Skin of body (tissue), 2 donors: ENCODE results near the genes MRGPRE and ART1.

GRCh38 chr11:2890407-2891379 is 5.1 kb upstream of the CDKN1C start:
- RAMPAGE, long total RNA = no peak

GRCh38 chr11:2944452-2945318 is 15.5 kb upstream of the PHLDA2 start:
- RAMPAGE, long total RNA = no peak

DNA sequence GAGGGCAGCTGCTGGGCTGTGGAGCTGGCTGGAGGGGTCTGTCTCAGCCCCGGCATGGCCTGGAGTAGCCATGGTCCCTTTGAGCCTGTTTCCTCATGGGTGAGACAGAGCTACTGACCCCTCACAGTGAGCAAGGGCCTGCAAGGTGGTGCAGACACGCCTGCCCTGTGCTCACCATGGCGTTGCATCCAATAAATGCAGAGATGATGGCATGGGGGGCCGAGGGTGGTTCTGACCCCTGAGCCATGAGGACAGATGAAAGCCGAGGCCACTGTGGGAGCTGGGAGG is 33.5 kb upstream of the CARS1 start:
- RAMPAGE, long total RNA = no peak

- RAMPAGE, long total RNA = no peak
These were observed 36.4 kb upstream of the CARS1 start for GRCh38 chr11:3093688-3094014.

GRCh38 chr11:3112059-3112884 is 52.8 kb downstream of the OSBPL5 start:
- RAMPAGE, long total RNA = no peak

DNA sequence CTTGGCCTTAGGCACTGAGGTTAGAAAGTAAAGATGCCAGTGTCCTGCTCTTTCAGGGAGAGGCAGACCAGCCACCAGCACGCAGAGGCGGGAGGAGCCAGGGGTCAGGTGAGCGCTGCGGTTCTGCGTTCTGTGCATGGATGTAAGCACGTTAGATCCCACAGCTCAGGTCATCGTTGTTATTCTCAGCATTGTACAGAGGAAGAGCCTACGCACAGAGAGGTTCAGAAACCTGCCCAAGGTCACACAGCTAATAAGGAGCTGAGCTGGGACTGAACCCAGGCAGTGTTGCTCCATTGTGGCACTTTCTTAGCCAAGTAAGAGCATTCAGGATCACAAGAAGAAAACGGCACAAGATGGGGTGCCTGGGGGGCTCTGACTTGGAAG is 41.2 kb downstream of the OSBPL5 start:
- RAMPAGE, long total RNA = no peak

GRCh38 chr11:3124506-3124788 is 40.7 kb downstream of the OSBPL5 start:
- RAMPAGE, long total RNA = no peak

GRCh38 chr11:3126482-3127105 is 38.5 kb downstream of the OSBPL5 start:
- RAMPAGE, long total RNA = no peak

GRCh38 chr11:3153265-3153886 is 11.7 kb downstream of the OSBPL5 start:
- RAMPAGE, long total RNA = no peak

DNA sequence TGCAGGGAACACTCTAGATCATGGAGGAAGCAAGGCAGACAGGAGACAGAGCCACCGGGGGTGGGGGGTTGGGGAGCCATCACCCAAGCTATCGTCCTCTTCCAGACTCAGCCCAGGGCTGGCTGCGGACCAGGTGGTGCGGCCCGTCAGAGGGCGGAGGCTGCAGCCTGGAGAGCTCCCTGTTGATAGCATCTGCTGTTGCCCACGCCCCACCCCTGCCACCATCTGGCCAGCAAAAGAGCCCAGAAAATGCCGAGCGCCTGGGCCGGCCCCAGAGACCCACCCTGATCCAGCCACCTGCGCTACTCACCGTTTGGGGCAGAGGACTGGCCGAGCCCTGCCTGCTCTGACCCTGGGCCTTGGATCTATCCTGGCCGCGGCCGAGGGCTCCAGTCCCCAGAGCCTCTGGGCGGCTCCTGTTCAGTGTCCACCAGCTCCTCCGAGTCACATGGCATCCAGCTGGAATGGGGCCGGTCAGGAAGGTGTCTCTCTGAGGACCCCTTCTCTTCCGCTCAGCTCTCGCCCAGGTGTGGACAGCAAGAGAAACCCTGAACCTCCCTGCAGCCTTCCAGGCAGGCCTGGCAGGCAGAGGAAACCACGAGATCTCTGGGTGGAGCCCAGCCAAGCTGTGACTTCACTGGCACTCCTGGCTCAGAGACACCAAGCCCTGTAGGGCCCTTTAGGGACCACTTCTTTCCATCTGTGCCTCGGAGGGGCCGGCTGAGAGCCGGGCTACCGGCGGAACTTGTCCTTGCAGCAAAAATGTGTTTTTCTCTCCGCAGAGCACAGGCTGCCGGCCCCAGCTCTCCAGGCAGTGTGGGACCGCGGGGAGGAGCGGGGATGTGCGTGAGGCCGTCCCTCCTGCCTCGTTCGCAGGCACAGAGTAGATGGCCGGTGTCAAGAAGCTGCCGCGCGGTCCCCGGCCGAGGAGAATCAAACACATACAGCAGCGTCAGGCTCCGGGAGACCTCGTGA is at the start of gene MRGPRE:
Gene MRGPRE (minus strand): TSS at position 587 of the 975 bp plus-strand sequence.
- RAMPAGE, long total RNA = no peak

DNA sequence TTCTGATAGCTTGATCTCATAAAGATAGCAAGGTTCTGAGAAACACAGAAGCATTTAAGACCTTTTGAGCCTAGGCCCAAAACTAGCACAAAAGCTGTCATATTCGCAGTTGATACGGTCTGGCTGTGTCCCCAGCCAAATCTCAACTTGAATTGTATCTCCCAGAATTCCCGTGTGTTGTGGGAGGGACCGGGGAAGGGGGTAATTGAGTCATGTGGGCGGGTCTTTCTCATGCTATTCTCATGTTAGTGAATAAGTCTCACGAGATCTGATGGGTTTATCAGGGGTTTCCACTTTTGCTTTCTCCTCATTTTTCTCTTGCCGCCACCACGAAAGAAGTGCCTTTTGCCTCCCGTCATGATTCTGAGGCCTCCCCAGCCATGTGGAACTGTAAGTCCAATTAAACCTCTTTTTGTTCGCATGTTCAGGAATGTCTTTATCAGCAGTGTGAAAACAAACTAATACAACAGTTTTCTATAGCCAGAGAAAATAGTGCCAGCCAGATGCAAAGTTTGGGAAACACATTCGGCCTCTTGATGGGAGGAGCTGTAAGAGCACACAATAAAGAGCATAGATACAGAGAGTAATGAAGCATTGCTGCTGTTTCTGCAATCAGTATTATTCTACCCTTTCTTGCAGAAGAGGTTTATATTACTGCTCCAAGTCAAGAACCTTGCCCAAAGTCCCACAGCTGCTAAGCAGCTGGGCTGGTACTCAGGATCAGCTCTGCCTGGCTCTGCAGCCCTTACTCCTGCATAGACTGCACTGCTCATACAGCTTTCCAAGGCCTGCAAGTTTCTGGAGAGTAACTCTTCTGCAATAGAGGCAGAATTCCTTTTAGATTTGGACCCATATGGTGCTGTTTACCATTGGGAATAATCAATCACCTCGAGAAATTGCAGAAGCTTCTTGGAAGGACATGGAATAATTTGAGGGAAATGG is 2.0 kb upstream of the ZNF195 start:
- RAMPAGE, long total RNA = no peak

- RAMPAGE, long total RNA = no peak
These were observed 6.9 kb upstream of the ZNF195 start for GRCh38 chr11:3385690-3386306.

GRCh38 chr11:3422119-3422558 is 43.2 kb upstream of the ZNF195 start:
- RAMPAGE, long total RNA = no peak

- RAMPAGE, long total RNA = no peak
These were observed 43.9 kb upstream of the ZNF195 start for GRCh38 chr11:3422559-3423549.

DNA sequence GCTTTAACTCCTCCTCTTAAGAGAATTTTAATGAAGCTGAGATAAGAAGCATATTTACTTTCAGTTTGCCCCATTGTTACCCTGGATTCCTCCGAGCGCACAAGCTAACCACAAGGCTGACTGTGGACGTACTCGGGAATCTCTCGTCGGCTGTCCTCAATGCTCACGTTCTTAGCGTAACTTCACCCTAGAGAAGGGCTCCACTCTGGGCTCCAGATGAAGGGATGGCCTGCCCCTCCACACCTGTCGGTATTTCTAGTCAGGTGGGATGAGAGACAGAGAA is 76.7 kb upstream of the ZNF195 start:
- RAMPAGE, long total RNA = no peak

DNA sequence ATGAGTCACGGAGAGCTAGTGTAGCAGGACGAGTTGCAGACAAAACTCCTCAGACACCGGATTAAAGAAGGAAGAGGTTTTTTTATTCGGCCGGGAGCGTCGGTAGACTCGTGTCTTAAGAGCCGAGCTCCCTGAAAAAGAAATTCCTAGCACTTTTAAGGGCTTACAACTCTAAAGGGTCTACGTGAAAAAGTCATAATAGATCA is 94.5 kb upstream of the ZNF195 start:
- RAMPAGE, long total RNA = no peak

- RAMPAGE, long total RNA = no peak
These were observed 27.3 kb downstream of the ART5 start for GRCh38 chr11:3614463-3614985.

DNA sequence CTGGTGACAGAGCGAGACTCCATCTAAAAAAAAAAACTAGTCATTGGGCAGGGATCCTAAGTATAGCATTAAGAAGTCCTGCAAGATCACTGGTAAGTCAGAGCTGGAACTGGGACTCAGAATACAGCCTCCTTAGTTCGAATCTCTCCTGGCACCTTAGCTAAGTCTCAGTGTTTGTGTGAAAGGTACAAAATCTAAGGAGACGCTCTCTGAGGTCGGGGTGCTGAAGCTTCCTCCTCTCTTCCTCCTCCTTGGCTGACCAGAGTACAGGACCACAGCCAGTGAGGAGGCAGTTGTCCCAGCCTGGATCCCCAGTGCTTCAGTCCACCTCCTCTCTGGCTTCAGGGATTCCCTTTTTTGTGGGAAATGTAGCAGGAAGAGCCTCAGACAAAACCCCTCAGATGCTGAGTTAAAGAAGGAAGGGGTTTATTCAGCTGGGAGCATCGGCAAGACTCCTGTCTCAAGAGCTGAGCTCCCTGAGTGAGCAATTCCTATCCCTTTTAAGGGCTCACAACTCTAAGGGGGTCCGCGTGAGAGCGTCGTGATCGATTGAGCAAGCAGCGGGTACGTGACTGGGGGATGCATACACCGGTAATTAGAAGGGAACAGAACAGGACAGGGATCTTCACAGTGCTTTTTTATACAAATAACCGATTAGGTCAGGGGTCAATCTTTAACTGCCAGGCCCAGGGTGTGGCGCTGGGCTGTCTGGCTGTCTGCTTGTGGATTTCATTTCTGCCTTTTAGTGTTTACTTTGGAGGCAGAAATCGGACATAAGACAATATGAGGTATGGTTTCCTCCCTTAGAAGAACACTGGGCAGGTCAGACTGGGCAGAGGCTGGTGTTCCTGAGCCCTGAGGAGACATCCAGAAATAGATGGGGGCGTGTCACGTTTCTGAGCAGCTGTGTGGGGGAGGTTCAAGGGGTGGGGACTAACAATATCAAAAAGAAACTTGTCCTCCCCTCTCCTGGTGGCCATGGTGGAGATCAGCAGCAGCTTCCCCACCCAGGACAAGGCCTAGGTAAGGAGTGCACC is at the start of gene ART1:
Gene ART1 (plus strand): TSS at position 972 of the 1,037 bp plus-strand sequence.
- RAMPAGE, long total RNA = no peak

- RAMPAGE, long total RNA = no peak
These were observed 281 bp upstream of the CHRNA10 start for GRCh38 chr11:3671536-3671793.

- RAMPAGE, long total RNA = no peak
These were observed 38.7 kb downstream of the NUP98 start for GRCh38 chr11:3758778-3758977.